Duodenum (tissue), 1 donor: ENCODE measurements around a stretch of chr16.

- PRO-cap, result no peak
Measured at GRCh38 chr16:50313555-50314005, 47.2 kb downstream of the ADCY7 start.

DNA sequence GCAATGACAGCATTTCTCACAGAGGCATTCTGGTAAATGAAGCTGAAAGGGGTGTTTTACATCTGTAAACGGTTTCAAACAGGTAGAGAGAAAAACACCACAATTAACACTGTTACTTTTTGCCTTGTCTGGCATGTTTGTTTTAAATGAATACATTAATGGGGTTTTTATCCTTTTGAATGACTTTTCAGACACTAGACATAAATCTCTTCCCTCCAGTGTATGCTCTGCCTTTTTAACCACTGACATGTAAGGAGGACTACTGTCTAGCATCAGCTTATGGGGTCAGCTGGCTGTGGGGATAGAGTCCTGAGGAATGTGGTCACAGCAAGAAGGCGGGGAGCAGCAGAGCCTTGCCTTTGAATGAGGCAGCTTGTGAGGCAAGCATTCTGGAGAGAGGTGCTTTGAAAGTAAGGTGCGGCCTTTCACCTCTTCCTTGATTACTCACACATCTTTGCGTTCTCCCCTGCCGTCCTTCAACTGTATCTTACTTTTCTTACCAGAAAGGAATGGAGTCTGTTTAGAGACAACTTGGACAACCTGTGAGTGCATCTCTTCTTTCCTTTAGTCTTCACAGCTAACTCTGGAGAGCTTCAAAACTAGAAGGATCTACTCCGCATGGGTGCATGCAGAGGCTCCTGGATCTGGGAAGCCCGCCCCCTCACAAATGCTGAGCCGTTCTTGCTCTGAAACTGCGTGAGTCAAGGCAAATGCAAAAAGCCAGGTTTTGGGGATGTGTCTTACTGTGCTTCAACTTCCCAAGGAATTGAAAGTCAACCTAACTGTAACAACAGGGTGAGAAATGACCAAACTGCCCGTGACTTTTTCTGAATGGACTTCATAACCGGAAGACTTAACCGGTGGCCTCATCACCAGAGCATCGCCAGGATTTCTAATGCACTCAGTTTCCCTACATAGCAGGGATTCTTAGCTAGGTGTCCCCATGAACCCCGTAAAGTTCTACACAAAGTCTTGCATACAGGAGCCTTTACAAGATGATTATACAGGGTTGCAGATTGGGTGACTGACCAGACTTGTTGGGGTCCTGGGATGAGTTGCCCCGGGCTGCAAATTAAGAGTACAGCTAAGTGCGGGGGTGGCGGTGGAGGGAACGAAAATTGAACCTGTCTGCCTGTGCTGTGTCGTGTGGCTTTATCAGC lies 50.0 kb downstream of the ADCY7 start:
- PRO-cap, result no peak

DNA sequence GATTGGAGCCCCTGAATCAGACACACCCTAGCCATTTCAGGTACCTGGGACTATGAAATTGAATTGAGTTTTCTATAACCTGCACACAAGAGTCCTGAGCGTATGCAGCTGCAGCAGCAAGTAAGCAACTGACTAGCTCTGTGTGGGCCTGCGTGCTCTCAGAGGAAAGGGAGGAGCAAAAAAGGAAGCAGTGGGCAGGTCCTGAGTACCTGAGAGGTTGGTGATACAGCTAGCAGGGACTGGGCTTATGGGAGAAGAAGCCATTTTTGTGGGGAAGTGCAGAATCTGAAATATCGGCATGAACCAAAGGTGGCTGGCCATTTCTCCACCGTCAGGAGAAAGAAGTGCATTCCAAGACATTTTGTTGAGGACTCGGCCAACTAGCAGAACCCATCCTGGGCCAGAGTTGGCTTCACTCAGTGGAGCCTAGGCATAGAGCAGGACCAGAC lies 27.3 kb upstream of the BRD7 start:
- PRO-cap, result no peak

- PRO-cap, result no peak
Measured at GRCh38 chr16:50478276-50478724, 69.9 kb upstream of the NKD1 start.

DNA sequence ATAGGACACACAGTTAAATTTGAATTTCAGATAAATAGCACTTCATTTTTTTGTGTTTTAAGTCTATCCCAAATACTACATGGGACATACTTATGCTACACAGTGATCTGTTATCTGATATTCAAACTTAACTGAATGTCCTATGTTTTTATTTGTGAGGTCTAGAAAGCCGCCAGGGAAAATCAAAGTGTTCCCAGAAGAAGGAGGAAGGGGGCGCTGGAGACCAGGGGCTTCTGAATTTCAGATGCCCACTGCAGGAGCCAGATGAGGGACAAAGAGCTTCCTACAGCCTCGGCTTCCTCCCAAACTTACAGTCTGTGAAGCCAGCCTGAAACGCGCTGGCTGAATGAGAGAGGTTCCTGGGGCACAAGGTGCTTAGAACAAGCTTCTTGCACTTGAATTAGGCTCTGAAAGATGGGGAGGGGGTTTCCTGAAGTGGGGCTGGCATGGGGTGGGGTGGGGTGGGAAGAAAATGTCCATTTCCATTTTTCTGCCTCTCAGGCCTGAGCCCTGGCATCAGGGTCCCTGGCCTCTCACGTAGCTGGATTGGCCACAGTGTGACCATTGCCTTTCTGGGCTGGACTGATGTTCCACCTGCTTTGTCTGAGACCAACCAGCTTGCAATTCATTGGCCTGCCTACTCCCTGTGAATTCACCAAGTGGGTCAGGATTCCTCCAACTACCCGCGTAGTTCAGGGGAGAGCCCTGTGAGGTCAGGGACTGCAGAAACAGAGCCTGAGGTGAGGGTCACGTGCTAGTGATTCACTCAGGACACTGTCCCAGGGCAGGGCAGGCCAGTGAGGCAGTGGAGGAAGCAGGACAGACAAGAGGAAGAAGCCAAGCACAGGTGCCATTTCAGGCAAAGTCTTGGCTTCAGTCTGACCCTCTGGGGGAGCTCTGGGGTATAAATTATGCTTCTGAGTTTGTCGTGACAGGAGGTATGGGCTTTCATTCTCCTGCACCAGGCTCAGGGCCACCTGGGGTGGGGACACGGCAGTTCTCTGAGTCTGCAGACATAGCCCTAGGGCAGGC lies 45.8 kb downstream of the NKD1 start:
- PRO-cap, result no peak

- PRO-cap, result no peak
Measured at GRCh38 chr16:50688137-50688608, 5.2 kb upstream of the NOD2 start.

GRCh38 chr16:50709100-50709840 lies 15.9 kb downstream of the NOD2 start:
- PRO-cap, result no peak

DNA sequence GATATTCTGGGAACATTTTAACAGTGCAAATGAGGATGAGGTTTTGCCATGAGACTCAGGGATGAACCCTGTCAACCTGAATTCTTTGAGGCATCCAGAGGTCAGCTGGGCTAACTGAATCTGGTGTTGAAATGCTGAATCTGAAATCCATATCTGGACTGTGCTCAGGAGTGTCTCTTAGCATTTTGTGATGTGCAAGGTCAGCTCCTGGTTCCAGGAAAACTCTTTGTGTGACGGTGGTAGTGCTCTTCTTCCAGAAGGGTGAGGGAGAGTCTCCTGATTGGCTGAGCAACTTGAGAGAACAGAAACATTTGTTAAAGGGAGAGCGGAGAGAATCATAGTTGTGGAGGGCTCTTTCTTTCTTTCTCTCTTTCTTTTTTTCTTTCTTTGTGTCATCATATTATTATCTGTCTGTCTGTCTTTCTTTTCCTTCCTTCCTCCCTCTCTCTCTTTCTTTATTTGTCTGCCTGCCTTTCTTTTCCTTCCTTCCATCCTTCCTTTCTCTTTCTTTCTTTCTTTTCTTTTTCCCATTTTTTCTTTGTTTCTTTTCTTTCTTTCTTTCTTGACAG lies 276.2 kb upstream of the SALL1 start:
- PRO-cap, result no peak

DNA sequence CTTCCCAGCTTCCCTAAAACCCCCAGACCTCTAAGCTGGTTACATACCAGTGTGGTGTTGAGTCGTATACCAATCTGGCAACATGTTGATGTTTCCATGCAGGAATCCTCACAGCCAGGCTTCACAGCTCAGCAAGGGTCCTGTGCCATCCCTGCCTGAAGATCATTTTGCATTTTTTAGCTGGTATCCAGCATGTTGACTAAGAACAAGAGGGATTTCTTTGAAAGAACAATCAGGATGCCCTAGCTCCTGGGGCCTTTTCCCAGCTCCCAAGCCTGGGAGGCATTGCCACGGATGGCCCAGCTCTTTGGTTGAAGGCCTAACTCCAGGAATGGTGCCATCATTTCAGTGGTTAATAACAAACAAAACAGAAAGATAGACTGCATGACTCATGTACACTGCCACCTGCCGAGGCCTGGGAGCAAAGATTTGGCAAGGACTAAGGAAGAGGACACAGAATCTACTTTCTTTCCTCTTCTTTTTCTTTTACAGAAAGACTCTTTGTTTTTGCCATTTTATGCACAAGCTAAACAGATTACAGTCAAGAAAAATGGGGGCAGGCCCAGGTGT lies 373.8 kb upstream of the SALL1 start:
- PRO-cap, result no peak

GRCh38 chr16:51526510-51527062 lies 375.5 kb upstream of the SALL1 start:
- PRO-cap, result no peak

- PRO-cap, result no peak
Measured at GRCh38 chr16:51761866-51762436, 610.9 kb upstream of the SALL1 start.

DNA sequence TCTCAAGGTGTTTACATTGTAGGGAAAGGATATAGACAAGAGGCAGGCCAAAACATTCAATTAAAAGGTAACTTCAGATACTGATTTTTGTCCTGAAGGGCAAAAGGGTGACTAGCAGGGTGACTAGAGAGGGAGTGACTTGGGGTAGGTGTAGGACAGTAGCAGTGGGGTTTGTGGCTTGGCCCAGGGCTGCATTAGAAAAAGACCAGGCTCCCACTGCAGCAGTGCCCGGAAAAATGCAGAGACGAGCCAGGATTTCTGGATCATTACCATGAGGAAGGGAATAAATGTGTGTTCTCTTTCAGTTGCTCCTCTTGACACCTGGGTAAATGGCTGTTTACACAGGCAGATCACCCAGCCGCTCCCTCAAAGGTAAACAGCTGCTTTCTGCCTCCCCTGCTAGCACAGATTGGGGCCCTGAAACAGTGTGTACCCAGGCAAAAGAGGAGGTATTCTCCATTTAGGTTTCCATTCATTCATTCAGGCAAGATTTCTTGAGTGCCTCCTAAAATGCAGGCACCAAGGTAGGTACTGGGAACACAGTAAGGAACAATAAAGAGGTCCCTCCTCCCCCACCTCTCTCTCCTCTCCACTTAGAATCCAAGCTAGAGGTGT lies 15.0 kb upstream of the TOX3 start:
- PRO-cap, result no peak

DNA sequence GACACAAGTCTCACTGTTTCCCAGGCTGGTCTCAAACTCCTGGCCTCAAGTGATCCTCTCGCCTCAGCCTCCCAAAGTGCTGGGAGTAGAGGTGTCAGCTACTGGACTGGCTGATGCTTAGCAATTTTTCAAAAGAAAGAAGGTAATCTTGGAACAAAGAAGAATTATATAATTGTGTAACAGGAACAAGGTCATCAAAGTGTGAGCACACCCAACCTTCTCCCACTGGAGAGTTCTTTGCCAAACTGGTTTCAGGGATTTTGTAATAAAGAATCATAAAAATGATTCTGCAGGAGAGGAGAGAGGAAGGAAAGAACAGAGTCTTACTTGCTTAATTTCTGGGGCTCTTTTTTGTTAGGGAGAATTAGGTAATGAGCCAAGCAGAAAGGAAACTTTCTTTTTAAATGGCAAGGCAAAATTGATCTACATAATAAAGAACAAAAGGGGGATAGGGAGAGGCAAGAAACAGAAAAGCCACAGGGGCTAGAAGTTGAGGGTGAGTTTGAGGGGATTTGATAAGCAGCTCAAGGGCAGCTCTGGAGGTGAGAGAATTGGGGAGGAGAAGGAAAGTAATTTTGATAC lies 21.3 kb downstream of the CHD9NB start:
- PRO-cap, result no peak

DNA sequence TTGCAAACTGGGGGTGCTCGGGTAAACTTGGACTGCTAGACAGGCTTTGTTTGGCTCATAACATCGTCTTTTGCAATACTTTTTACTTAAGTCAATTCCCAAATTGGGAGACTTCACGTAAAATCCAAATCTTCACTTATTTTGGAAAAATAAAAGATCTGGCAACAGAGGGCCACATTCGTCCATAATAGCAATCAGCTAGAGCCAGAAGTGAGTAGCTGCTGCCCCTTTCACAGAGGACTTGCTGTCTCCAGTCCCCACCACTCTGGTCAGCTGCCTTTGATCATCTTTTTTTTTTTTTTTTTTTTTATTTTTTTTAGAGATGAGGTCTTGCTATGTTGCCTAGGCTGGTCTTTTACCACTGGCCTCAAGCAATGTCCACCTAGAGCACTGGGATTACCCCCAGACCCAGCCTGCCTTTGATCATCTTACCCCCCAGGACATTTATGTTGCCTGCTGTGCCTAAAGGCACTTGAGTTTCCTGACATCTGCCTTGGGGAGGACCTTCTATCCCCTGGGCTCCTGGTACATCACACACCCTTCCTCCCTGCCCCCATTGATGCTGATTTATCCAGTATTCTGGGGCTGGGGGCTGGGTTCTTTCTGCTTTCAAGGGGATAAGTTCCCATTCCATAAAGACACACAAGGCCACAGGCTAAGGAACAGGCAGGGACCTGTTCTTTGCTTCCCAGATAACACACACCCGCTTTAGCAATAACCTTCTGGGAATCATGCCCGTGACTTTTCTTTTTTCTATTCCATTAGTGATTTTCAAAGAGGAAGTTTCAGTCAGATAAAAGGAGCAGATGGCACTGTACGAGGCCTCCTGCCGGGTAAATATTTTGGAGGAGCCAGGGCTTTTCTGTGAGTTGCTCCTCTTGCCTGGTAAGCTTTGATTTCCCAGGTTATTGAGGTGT lies 30.4 kb downstream of the CHD9 start:
- PRO-cap, result no peak

GRCh38 chr16:53085858-53086638 lies 31.3 kb downstream of the CHD9 start:
- PRO-cap, result no peak

DNA sequence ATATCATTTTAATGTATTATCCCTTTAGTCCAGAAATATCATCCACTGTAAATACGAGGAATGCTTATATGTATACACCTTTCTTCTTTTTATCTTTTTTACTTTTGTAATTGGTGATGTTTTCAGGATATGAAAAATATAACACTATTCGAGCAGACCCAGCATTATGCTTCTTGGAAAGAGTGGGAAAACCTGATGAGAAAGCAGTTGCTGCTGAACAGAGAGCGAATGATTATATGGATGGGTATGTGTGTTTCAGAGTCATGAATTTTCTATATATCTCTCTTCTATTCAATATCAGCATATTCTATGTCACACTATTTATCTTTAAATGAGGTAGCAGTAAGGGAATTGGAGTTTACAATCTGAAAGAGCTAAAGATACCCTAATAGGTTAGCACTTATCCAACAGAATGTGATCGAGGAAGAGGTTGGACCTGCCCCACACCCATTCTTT lies 148.1 kb upstream of the RBL2 start:
- PRO-cap, result no peak

GRCh38 chr16:53372821-53374082 lies 61.0 kb upstream of the RBL2 start:
- PRO-cap, result unidirectional peak, plus-strand start at chr16:53373491

- PRO-cap, result no peak
Measured at GRCh38 chr16:53500787-53501343, 2.1 kb downstream of the AKTIP start.

- PRO-cap, result no peak
Measured at GRCh38 chr16:53886813-53887030, 182.8 kb downstream of the FTO start.

DNA sequence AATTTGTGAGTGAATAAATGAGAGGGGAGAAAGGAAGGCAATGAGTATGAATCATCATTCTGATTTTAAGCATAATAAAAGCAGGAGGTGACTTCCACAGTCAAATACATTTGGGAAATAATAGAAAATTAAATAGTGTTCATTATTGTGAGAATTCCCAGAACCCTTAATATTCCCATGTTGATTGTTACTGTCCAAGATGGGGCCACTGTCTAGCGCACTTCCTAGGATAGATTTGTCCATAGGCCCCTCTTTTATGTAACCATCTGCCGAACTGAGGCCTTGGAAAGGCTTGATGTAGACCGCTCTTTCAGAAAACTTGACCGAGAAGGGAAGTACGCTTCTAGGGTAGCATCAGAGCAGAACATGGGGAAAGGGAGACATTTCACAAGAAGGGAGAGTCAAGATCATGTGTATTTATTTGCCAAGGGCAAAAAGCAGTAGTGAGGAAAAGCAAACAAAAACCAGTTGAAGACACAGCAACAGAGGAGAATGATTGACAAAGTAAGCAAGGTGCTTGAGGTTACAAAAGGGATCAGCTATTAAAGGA lies 288.7 kb downstream of the IRX3 start:
- PRO-cap, result no peak